AG10803 (cell line): ENCODE measurements around the gene KCTD4.

DNA sequence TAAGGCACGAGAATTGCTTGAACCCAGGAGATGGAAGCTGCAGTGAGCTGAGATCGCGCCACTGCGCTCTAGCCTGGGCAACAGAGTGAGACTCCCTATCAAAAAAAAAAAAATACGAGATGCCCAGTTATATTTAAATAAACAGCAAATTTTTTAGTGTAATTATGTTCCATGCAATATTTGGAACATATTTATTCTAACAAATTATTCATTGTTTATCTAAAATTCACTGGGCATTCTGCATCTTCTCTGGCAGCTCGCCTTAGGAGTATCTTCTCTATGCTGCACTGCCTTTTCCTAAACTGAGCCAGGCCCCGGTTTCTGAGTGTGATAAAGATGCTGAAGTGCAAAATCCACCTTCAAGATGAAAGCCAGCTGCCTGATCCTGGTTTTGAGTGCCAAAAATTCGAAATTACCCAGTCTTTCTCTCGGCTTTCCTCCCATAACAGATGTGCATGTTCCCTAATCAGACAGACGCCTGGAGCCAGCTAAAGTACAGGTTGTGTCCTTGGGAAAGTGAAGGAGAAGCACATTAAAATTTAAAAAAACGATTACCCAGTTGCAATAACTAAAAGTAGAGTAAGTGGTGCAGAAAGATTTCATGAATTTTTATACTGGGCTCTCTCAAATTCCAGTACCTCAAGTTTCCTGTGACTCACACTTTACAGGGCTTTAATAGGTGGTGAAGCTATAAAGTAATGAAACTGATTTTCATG lies 65.1 kb upstream of the GTF2F2 start:
- RRBS: no CpG with 5 or more reads among the region's 11 CpGs

- RRBS: no CpG with 5 or more reads among the region's 2 CpGs
These were observed at the start of gene KCTD4 for GRCh38 chr13:45200839-45201316. Gene KCTD4, minus strand, starts transcription at chr13:45201045.

DNA sequence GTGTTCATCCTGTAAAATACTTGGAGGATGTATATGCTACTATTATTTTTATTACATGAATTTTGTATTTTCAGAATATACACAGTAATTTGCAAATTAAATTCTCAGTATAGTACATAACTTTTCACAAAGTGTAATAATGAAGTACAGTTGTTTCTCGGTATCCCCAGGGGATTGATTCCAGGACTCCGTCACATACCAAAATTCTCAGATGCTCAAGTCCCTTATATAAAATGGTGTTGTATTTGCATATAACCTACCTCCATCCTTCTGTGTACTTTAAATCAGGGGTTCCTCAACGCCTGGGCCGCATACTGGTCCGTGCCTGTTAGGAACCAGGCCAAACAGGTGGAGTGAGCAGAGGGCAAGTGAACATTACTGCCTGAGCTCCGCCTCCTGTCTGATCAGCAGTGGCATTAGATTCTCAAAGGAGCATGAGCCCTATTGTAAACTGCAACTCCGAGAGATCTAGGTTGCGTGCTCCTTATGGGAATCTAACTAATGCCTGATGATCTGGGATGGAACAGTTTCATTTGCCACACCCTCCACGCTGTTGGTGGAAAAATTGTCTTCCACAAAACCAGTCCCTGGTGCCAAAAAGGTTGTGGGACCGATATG lies 42.2 kb upstream of the KCTD4 start:
- RRBS: no CpG with 5 or more reads among the region's 10 CpGs

DNA sequence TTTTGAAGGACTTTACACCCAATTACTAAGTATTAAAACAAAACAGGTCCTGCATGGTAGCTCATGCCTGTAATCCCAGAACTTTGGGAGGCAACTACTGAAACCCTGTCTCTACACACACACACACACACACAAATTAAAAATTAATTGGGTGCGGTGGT lies 993 bp upstream of the TPT1 start:
- RRBS: no CpG with 5 or more reads among the region's 1 CpG

DNA sequence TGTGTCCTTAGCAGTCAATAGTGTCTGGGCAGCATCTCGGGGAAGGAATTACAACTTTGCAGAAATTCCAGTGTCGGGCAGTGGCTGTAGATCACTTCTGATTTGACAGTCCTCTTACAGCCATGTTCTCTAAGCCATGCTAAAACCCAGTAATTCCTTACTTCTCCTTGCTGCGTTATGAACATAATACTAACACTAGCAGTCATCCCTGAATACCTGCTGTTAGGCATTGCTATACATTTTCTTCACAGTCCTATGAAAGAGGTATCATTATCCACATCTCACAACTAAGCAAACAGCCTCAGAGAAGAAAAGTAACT lies 3.3 kb downstream of the SLC25A30 start:
- RRBS: no CpG with 5 or more reads among the region's 3 CpGs

DNA sequence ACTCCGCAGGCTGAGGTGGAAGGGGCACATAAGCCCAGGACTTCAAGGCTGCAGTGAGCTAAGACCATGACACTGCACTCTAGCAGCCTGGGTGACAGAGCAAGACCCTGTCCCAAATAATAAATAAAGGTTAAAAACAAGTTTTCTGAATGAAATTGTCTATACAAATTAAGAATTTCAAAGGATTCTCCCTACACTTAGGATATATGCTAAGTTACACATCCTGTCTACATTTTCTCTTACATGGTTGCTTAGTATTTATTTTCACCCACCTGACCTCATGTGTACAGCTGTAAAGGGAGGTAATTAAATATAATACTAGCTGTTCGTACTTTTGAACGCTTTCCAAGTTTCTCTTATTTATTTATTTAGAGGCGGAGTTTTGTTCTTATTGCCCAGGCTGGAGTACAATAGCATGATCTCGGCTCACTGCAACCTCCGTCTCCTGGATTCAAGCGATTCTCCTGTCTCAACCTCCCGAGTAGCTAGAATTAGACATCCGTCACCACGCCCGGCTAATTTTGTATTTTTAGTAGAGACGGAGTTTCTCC lies 1.4 kb downstream of the SLC25A30 start:
- RRBS: no CpG with 5 or more reads among the region's 12 CpGs

DNA sequence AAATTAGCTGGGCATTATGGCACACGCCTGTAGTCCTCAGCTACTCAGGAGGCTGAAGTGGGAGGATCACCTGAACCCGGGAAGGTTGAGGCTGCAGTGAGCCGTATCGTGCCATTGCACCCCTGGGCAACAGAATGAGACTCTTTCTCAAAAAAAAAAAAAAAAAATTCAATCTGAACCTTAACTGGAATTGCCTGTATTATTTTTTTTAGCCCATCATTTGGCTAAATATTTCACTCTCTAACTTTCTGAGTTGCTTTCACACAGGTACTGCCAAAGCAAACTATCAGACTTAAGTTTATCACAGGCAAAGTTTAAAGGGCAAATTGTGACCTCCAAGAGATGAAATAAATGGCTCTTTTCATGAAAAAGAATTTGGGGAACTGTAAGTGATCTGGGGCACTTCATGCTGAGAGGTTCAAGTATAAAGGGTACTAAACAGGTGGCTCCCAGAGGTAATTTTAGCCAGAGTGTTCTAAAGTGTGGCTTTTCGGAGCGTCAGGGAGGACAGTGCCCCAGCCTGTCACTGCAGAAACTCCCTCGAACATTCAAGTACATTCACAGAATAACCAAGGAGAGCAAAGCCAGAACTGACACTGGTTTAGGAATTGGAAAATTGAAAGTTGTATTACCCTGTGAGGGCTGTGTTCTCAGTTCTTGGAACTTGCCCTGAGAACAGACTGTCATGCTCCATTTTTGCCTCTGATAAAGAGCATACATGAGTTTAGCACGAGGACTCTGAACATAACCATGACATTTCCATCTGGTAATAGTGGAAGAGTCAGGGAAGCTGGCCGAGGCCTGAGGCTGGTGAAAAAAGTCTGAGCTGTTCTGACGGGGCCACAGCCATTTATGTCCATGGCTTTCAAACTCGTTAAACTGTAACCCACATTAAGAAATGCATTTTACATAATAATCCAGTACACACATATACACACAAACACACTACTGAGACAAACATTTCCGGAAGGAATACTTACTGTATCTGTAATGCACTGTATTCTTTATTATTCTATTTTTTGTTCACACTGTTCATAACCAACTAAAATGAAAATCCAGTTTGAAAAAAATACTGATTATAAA lies 15.1 kb upstream of the SLC25A30 start:
- RRBS: no CpG with 5 or more reads among the region's 12 CpGs

- RRBS: no CpG with 5 or more reads among the region's 15 CpGs
These were observed 29.7 kb upstream of the ERICH6B start for GRCh38 chr13:45645293-45645609.

DNA sequence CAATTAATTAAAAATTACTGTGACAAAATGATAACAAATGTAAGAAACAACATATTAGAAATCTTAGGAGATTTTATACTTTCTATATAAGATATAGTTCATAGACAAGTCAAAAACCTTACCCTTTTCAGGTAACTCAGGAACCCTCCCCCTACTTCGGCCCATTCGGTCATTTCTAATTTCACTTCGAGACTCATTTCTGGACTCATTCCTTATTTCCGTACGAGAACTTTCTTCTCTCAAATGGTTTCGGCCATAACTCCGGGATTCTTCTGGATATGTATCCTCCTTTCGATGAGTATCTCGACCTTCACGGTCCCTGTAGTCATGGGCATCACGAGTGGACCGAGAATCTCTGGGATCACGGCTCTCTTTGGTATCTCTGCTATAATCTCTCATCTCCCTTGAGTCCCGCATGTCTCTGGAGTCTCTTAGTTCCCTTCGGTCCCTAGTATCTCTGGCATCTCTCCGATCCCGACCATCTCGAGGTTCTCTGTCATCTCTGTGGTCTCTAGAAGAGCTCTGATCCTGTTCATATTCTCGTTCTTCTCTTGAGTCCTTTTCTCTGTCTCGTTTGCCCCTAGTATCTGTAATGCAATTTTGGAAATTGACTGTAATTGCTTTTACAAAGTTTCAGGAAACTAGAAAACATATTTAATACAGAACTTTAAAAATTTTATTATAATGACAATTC lies 67.2 kb downstream of the ZC3H13 start:
- RRBS: no CpG with 5 or more reads among the region's 20 CpGs

GRCh38 chr13:46103091-46103635 lies 1.7 kb downstream of the CPB2 start:
- RRBS: no CpG with 5 or more reads among the region's 6 CpGs

GRCh38 chr13:46126568-46127080 lies 21.8 kb upstream of the CPB2 start:
- RRBS: no CpG with 5 or more reads among the region's 4 CpGs

DNA sequence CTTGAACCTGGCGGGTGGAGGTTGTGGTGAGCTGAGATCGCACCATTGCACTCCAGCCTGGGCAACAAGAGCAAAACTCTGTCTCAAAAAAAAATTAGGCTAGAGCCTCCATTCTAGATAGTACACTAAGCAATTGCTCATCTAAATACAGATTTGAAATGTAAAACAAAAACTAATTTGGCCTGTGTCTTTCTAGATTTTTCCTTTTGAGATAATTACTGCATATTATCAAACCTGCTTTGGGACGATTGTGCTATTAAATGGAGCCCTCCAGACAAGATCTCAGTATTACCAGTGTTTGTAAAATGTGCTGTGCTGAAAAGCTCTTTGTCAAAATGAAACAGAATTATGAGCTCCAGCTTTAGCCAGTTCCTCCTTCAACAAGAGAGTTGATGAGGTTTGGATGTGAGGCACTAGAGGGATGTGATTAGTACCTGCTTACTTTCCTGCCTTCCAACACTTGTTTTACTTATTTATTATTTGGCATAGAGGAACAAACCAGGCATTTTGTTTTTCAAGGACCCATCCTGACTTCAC lies 32.7 kb upstream of the CPB2 start:
- RRBS: no CpG with 5 or more reads among the region's 3 CpGs

DNA sequence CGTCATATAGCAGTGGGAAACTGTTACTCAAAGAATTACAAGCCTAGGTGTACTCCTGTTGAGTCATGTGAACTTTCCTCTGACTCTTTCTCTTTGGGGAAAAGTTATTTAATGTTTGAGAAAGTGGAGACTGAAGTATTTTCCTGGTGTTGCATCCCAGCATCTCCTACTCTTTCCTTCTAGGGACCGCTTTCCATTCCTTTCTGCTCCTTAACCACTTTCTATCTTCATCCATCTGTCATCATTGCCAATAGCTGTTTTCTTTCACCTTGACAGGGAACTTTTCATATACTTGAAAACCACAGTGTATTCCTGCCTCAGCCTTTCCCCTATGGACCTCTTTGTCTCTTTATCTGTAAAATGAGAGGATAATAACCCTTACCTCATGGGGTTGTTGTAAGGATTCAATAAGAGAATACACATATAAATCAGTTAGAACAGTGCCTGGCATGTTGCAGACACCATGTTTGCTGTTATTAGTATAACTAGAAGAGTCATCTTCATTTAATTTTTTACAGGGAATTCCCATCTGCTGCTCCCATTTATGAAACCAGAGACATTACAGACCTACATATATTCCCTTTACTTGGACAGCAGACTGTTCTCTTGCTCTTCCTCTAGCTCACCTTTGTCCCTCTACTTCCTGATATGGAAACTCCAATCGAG lies 31.8 kb downstream of the LCP1 start:
- RRBS: no CpG with 5 or more reads among the region's 3 CpGs

DNA sequence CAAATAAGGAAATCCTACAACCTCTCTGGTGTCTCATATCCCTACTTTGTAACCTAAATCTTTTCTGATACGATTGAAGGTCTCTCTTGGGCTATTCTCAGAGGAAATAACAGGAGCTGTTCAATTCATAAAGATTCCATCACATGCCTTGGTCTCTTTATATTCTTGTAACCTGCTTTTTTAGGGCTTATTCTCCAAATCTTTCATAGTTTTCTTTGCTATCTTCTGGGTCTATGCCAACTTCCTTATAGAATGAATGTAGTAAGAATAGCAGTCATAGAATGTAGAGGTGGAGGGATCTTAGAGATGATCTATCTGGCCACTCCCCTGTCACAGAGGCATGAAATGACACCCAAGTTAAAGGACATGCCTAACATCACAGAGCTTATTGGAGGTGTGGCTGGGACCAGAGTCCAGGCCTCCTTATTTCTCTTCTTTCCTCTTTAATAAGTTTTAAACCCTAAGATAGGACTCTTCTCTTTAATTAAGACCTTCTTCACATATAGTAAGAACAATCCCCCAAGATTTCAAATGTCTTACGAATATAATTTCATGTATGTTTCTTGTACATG lies 13.2 kb downstream of the LCP1 start:
- RRBS: no CpG with 5 or more reads among the region's 2 CpGs

- RRBS: no CpG with 5 or more reads among the region's 5 CpGs
These were observed 2.5 kb downstream of the LCP1 start for GRCh38 chr13:46179229-46180106.

DNA sequence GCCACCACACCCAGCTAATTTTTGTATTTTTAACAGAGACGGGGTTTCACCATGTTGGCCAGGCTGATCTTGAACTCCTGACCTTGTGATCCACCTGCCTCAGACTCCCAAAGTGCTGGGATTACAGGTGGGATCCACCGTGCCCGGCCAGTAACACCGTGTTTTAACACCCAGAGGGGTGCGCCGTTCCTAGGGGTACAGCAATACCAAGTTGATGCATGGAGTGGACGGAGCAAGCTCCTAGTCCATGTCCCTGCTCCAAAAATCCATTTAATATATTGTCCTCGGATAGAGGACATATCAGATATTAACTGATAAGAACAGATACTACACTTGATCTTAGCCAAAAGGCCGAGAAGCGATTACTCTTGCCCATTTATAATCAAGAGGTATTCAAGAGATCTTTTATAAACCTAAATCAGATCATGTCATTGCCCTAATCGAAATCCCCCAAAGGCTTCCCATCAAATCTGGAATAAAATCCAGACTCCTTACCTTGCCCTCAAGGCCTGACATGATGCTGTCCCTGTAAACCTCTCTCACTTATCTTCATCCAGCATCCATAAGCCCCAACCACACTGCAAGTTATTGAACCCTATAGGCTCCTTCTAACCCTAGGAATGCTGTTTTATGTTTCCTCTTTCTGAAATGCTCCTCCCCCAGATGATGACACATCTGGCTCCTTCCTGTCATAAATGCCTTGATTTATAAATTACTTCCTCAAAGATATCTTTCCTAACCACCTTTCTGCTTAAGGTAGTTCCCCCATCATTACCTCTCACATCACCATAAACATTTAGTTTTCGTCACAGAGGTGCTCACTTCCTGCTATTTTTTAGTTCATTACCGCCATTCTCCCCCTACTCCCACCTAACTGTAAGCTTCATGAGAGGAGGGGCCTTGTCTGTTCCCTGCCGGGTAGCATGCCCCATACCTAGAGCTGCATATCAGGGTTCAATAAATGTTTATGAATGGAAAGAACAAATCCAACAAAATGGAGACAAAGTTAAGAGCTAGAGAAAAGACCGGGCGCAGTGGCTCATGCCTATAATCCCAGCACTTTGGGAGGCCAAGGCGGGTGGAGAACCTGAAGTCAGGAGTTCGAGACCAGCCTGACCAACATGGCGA lies 12.5 kb downstream of the RUBCNL start:
- RRBS: 93% methylated on average over 1 of the region's 19 CpGs

GRCh38 chr13:46384617-46385583 lies 2.2 kb downstream of the RUBCNL start:
- RRBS: no CpG with 5 or more reads among the region's 9 CpGs

DNA sequence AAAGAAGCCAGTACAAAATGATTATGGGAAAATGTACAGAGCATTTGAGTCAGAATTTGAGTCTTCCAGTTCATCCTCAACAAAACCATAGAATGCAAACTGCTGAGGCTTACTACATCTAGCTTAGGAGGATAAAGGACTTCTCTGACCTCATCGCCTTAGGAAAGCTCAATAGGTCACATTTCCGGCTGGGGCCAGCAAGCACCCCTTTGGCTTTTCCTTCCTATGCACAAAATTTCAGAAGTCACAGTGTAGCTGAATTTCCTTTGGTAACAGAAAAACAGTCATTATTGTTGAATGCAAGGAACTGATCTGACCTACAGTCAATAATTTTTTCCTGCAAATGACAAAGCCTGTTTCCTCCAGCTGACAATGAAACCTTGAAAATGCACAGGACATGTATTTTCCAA lies 32.8 kb upstream of the LRCH1 start:
- RRBS: no CpG with 5 or more reads among the region's 2 CpGs

DNA sequence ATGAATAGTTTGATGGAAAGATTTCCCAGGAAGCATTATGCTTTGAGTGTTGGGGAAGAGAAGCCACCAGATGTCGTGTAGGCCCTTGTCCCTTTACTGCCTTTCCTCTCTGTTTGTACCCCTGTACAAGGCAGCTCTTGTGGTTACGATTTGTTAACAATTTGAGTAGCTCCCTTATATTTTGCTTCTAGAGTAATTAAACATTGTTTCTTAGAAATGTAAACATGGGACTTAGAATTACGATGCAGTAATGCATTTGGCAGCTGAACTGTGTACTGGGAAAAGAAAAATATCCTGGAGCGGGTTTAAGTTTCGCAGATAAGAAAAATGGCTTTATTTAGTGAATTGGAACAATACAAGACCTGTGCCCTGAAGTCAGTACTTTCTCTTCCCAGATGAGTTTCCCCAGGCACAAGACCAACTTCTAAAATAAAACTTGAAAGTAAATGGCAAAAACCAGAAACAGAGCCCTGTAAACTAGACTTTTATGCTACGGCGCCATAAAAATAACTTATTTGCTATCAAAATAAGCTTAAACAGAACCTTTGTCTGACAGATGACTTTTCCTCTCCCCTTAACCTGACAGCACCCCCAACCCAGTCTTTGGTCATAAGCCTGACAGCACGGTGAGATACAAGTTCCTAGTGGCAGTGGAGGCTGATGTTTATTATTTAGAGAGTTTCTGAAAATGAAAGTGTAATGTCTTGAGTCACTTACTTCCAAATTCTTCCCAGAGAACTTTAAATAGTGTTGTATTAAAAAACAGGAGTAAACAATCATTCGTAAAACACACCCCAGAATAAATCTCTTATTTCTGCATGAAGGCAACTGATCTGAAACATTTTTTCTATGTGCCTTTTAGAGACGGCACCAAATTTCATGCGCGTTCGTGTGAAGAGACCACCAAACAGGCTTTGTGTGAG lies 63.1 kb downstream of the LRCH1 start:
- RRBS: no CpG with 5 or more reads among the region's 13 CpGs

DNA sequence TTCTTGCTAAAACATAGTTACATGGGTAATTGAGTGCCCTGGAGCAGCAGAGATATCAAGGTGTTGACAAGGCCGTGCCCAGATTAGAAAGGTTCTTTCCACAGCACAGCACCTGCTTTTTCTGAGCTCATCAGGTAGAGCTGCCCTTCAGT lies 114.1 kb downstream of the LRCH1 start:
- RRBS: no CpG with 5 or more reads among the region's 1 CpG